Vein endothelial cell (primary cell): ENCODE results near the genes PPIC and CEP120.

DNA sequence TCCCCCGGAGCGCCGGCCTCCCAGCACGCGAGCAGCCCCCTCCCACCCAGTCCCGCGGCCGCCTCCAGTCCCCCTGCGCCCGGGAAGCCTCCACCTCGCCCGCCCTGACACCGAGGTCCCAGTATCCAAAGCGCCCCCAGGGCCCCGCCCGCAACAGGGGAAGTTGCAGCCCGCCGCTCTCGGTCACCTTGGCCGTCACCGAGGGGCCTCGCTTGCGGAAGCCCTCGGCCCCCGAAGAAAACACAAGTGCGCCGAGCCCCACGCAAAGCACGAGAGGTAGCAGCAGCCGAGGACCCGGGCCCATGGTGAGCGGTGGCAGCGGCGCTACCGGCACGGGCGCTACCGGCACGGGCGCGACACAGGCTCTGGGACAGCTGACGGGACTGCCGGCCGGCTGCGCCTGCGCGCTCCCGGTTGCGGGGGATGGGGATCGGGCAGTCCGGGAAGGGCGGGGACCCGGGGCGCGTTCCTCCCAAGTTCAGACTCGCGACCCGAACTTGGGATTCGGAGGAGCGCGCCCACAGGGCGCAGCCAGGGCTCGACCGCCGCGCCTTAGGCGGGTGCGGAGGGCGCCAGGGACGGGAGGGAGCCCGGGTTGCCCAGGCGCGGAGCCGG lies at the start of gene PPIC:
TSS of gene PPIC (minus strand) at position 404 of the 615 bp plus-strand sequence.
- CAGE, long polyA plus RNA = start-site peak on the minus strand centred at position 379 of the sequence, 7 bp wide, 41 and 21 reads in 2 replicates

GRCh38 chr5:123423074-123423768 lies at the start of gene CEP120:
Gene CEP120, minus strand, starts transcription at chr5:123423403.
- CAGE, long polyA plus RNA = no peak

- CAGE, long polyA plus RNA = no peak
Measured at GRCh38 chr5:123429510-123430012, 6.4 kb upstream of the CEP120 start.

- CAGE, long polyA plus RNA = no peak
Measured at GRCh38 chr5:123609357-123610139, 97.6 kb downstream of the CSNK1G3 start.

DNA sequence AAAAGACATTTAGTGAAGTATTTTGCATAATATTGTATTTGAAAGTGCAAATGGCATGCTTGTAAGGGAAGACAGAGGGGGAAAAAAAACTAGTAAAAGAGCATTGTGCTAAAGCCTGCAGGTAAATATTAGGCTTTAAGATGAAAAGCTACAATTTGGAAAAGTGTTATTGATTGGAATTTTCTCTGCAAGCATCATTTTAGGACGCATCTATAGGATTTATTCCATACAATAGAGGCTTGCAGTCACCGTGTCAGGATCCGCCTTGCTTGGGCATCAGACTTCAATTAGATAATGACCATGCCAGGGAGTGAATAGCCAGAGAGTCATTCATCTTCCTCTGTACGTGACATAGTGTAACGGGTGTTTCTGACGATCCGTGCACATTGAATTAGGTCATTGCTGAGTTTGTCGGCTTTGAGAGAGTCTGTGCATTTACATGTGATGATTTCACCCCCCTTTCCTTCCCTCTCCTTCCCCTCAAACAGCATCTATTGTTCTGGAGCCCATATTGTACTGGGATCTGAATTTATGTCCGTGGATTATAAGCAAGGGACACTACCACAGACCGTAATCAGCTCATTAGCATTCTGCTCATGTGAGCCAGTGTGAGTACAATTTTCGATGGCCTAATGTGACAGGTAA lies 301.8 kb downstream of the CSNK1G3 start:
- CAGE, long polyA plus RNA = no peak

DNA sequence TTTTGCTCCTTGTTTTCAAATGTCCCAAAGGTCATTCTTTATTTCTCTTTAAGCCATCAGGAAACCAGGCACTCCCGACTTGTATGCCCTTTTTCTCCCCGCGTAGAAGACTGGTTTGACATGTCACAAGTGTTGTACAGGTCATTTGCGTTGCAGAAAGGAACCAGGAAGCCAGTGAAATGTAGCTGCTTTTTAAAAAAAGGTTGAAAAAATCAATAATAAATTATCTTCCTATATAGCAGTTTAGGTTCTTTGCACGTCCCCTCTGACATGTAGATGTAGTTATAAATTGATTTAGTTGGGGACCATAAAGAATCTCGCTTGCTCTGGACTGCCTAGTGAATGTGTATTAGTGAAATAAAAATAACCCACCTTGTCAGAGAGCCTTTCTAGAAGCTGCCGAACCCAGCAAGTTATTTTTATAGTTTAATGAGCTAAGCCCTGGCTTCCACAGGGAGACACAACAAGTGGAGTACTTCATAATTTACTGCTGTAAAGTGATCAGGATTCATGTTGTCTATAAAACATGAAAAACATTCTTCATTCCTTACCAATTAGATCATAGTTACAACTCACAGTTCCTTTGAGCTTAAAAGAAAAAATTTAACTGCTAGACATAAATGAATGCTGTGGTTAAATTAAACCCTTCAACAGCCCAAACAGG lies 404.6 kb downstream of the CSNK1G3 start:
- CAGE, long polyA plus RNA = no peak

- CAGE, long polyA plus RNA = no peak
Measured at GRCh38 chr5:124599314-124599742, 147.1 kb downstream of the ZNF608 start.

DNA sequence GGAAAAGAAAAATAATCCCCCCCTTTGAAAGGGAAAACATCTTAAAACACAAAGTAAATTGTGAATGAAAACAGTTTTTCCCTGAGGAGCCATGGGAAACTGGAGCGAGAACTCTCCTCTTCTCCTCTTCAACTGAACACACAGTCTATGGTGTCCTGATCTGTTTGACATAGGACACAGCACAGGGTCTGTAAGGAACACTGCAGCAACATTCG lies 69.3 kb downstream of the ZNF608 start:
- CAGE, long polyA plus RNA = no peak

DNA sequence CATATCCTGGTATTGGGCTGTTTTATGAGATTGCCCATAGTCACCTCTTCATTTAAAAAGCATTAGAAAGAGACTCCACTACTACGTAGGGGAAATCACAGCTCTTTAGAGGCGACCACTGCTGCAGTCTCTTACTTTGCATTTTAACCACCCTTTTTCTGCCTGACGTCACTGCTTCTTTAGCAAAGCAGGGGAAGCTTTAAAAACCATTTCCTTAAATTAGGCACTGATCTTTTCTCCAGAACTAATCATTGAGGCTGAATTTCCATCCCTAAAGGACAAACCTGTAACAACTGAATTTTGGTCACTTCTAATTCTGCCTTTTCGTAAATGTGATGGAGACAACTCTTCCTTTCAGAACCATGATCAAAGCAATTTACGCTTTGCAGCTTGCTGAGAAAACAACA lies 38.9 kb downstream of the ZNF608 start:
- CAGE, long polyA plus RNA = no peak

GRCh38 chr5:124711278-124712071 lies 35.0 kb downstream of the ZNF608 start:
- CAGE, long polyA plus RNA = no peak

- CAGE, long polyA plus RNA = no peak
Measured at GRCh38 chr5:124906185-124907232, 160.1 kb upstream of the ZNF608 start.

DNA sequence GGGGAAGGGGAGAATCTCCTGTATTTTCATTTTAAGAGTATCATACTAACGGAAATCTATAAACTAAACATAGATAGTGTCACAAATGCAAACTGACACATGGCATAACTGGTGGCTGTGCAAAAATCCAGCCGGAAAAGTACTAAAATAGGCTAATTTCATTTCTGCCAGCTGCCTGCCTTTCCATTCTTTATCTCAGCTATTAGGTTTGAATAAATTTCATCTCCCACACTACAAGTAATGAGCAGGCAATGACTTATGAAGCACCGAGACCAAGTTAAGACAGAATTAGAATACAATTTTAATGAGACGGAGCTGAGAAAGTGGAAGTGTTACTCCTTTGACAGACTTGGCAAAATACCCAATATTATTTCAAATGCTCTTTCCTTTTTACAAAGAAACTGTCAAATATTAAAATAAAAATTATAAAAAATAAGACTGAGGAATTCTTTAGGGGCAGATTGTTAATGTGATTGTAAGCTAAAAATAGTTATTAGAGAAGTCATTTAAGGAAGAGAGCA lies 258.9 kb upstream of the ZNF608 start:
- CAGE, long polyA plus RNA = no peak

DNA sequence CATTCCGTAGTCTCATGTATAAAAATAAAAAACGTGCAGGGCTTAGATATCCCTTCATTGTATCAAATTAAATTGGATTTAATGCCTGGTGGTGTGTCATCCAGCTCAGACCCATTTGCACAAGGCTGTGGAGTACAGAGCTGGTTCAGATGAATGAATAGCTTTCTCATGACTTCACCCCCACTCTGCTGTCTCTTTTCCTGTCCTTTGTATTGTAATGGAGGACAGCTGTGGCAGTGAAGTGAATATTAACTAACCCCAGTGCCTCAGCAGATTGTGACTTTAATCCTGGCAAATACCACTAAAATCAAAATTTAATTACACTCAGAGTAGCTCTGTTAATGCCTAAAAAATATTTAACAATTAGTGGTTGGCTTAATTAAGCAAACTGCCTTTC lies 626.6 kb upstream of the ZNF608 start:
- CAGE, long polyA plus RNA = no peak

DNA sequence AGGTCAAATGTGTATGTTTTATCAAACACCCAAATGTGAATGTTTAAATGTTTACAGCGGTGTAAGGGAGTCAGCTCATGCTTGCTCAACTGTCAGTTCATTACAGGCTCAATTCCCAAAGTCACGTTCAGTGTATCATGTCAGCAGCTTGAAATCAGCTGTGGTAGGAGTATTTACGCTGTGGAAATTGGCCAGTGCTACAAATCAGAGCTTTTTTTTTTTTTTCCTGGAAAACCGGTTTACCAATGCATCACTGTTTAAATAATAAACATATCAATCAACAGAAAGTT lies 57.8 kb upstream of the GRAMD2B start:
- CAGE, long polyA plus RNA = no peak

- CAGE, long polyA plus RNA = no peak
Measured at GRCh38 chr5:126368301-126368935, 54.8 kb upstream of the GRAMD2B start.

GRCh38 chr5:126404303-126404736 lies 18.9 kb upstream of the GRAMD2B start:
- CAGE, long polyA plus RNA = no peak

- CAGE, long polyA plus RNA = no peak
Measured at GRCh38 chr5:126525451-126526069, 69.5 kb downstream of the ALDH7A1 start.

DNA sequence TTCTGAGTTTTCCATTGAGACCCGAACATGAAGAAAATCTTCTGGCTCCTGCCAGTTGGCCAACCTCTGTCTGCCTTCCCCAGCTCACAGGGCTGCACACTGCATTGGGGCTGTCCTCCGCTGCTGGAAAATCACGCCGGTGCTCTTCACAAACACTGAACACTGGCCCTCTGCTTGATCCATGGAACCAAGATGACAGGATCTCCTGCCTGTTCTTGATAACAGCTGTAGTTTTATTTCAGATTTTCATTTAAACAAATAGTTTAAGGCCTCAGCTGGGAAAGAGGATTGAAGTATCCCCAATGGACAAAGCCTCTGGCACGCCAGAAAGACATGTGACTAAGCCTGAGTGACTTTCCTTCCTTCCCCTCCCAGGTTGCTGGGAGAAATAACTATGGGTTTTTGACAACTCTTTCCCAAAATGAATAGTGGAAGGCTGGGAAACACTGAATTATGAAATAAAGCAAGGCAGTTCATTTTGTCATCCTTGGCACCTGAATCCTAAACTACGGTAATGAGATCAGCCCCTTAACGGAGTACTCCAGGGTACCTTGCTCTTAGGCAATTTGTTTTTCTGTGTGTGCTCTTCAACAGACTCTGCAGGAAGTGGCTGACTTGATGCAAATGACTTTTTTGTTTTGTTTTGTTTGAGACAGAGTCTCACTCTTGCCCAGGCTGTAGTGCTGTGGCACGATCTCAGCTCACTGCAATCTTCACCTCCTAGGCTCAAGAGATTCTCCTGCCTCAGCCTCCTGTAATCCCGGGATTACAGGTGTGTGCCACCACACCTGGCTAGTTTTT lies 75.1 kb downstream of the LMNB1 start:
- CAGE, long polyA plus RNA = no peak

GRCh38 chr5:126972010-126973026 lies 58.0 kb downstream of the MARCHF3 start:
- CAGE, long polyA plus RNA = no peak

- CAGE, long polyA plus RNA = no peak
Measured at GRCh38 chr5:126982066-126982672, 48.2 kb downstream of the MARCHF3 start.